Peritoneum (tissue), 1 donor: ENCODE results near the gene AMN.

DNA sequence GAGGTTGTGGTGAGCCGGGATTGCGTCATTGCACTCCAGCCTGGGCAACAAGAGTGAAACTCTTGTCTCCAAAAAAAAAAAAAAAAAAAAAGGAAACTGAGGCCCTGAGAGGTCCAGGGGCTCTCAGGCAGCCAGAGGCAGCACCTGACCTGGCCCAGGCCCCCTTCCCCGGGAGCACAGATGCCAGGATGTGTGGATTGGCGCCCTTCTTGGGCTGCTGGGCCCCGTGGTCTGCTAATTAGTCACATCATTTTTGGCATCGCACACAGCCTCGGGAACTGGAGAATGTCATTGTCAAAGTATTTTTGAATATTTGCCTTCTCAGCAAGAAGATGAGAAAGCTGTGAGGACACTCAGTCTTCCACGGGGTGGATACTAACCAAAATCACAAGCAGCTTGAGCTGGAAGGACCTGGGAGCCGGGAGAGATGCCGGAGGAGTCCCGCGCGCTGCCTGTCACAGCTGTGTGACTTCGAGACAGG lies 12.6 kb upstream of the RCOR1 start:
- PRO-cap: no peak

- PRO-cap: no peak
Observed at GRCh38 chr14:102696342-102696951, 80.8 kb upstream of the TRAF3 start.

- PRO-cap: no peak
Observed at GRCh38 chr14:102778251-102778770, 1.1 kb downstream of the TRAF3 start.

- PRO-cap: no peak
Observed at GRCh38 chr14:102805290-102806135, 28.3 kb downstream of the TRAF3 start.

DNA sequence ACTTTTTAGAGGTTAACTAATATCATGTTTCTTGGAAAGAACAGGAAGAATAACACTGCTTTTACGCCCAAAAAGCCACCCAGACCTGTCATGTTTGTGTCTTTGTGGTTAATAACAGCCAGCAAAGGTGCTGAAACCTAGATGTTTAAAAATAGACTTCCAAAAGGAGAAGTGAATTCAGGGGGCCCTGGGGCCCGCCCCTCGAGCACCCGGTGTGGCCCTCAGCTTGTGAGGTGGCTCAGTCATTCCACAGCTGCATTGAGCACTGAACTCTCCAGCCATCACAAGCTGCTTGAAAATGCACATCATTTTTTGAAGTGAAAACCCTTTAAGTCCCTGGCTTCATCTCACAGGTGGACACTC lies 20.8 kb upstream of the AMN start:
- PRO-cap: no peak

DNA sequence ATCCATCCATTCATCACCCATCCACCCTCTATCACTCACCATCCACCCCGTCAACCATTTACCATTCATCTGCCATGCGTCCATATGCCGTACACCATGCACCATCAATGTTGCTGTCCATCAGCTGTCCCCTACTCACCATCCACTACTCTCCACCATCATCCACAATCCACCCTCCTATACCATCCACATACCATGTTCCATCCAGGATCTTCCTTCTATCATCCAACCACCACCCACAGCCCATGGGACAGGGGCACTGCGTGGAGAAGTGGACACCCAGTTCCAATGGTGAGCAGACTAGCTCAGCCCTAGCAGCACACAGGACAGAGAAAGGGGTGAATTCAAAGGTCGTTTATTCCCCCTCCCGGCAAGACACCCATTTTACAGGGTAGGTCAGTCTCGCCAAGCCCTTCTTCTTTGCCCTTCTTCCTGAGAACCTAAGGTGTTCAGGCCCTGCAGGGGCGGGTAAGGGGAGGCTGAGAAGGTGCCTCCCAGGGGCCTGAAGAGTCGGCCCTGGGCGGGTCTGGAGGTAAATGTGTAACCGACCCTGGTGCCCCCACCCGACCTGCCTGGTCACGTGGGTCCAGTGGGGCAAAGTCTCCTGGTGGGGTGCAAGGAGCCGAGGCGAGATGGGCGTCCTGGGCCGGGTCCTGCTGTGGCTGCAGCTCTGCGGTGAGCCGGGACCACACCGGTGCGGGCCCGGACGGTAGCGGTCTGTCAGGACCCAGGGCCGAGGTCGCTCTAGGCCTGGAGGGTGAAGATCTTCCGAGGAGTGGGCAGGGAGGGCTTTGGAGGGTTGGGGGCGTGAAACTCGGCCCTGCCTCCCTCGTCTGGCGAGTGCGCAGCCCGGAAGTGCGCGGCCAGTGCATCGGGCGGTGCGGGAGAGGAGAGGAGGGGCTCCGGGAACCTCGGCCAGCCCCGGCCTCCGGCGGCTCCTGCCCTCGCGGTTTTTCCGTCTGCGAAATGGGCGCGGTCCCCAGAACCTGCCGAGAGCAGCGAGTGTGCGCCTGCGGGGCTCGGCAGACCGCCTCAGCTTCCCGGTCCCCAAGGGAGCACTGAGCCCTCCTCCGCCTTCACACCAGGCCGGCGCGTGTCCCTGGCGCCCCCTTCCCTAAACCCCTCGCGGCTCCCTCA lies at the start of gene AMN:
Gene AMN, plus strand, starts transcription at position 607 of the 1,137 bp plus-strand sequence.
- PRO-cap: no peak

- PRO-cap: no peak
Observed at GRCh38 chr14:102946560-102946970, 24.1 kb downstream of the AMN start.

DNA sequence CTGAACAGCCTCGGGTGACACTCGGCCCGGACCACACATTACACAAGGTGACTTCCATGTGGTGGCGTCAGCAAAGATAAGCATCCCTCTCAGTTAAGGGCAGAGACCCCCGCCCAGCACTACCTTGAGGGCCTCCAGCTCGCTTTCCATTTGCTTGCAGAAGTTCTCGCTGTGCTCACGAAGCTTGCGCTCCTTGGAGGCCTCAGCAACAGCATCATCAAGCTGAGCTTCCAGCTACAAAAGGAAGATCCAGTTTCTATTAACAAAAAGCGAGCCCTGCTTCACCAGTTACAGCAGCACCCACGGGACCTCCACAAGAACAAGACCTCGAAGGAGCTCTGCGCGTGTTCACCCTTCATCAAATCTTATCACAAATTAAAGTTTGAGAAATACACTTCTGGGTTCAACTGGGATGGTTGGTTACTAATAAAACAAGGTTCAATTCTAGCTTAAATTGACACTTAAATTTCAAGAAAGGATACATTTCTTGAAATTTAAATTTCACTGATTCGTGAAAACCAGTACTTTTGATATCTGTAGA lies 47.6 kb downstream of the AMN start:
- PRO-cap: no peak

DNA sequence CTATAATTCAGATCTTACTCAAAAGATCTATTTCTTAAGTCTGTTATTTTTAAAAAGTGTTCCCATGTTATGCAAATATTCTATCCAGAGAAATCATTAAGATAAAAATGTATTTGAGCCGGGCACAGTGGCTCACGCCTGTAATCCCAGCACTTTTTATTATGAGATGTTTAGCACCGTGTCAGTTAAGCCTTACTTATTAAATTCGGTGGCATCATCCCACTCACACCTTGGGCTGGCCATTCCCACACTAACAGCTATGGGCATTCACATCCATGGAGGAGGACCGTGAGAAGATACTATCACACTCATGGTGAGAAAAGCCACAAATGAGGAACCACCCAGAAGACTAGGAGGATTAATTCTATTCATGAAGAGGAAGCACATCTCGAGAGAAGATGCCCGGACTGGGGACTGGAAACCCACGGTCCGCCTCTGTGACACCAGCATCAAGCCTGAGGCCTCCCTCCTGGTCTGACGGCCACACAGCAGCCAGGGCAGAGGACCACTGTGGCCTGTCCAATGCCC lies 5.0 kb downstream of the CDC42BPB start:
- PRO-cap: no peak

GRCh38 chr14:103119215-103119472 lies 4.1 kb upstream of the TNFAIP2 start:
- PRO-cap: no peak

- PRO-cap: no peak
Observed at GRCh38 chr14:103121527-103122516, 1.4 kb upstream of the TNFAIP2 start.

GRCh38 chr14:103128387-103128825 lies 5.1 kb downstream of the TNFAIP2 start:
- PRO-cap: no peak

DNA sequence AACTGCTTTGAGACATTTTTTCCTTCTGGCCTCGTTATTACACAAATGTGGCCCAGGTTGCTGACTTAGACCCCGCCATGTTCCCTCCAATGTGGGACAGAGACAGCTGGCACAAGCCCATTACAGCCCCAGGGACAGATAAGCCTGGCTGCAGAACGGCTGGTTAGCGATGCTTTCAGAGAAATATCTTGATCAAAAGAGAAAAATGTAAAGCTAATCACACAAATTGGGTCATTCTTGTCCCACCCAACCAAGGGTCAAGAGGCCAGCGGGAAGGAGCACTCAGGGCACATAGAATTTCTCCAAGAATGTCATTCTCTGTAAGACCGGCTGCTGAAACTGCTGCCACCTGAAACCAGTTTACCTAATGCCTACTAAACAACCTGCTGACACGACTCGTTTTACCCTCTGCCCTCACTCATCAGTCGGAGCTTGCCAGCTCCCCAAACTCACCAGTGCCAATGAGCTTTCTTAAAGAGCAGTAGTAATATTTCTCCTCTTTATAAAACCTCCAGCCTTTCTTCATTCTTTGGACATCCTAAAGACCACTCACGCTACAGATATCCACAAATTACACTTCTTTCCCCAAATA lies 63.1 kb downstream of the TNFAIP2 start:
- PRO-cap: no peak

DNA sequence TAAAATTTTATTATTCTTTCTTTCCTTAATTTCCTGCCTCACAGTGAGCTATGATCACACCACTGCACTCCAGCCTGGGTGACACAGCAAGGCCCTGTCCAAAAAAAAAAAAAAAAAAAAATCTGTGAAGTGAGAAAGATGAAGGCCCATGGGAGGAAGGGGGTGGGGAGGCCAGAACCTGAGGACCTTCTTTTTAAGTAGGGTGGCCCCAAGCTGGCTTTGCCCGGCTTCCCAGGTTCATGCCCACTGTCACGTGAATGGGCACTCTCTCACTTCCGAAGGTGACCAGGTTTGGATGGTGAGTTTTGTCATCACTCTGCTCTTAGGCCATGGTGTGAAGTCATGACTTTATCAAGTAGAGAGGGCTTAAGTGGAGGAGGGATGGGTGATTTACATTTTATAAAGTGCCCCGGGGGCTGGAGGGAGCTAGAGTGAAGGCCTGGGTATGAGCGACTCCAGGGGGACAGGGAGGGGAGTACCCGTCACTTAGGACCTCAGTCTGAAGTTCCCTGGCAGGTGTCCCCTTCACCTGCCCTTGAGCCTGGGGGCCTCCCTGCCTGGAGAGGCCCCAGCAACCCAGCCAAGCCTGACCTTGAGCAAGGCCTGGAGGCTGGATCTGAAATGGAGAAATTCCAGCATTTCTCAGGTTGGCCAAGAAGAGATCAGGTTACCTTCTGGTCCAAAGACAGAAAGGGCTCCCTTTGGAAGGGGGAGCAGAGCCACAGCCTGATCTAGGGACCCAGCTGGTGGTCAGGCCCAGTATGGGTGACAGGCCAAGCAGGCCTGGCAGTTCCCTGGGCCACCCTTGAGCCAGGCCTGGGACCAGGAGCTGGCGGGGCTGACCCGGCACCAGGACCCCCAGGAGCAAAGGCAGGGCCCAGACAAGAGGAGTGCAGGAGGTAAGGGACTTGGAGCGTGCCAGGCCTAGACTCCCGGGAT lies 82.5 kb downstream of the TNFAIP2 start:
- PRO-cap: no peak

GRCh38 chr14:103208352-103208687 lies 85.1 kb downstream of the TNFAIP2 start:
- PRO-cap: unidirectional peak, minus-strand start at chr14:103208556

GRCh38 chr14:103273711-103274332 lies 60.2 kb upstream of the EIF5 start:
- PRO-cap: no peak

DNA sequence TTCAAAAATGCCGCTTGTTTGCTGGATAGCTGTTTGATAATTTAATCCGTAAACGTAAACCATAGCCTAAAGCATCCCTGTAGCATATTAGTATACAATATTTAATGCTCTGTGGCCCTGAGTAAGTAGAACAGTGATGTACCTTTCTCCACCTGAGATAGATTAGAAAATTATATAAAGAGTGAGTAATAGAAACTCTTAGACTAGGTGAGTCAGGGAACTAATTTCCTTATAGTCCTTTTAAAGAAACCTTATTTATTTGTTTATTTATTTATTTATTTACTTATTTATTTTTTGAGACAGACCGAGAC lies 2.0 kb downstream of the MARK3 start:
- PRO-cap: no peak

- PRO-cap: no peak
Observed at GRCh38 chr14:103395360-103395595, 10.1 kb downstream of the MARK3 start.

GRCh38 chr14:103534351-103535116 lies 5.5 kb downstream of the TRMT61A start:
- PRO-cap: no peak

DNA sequence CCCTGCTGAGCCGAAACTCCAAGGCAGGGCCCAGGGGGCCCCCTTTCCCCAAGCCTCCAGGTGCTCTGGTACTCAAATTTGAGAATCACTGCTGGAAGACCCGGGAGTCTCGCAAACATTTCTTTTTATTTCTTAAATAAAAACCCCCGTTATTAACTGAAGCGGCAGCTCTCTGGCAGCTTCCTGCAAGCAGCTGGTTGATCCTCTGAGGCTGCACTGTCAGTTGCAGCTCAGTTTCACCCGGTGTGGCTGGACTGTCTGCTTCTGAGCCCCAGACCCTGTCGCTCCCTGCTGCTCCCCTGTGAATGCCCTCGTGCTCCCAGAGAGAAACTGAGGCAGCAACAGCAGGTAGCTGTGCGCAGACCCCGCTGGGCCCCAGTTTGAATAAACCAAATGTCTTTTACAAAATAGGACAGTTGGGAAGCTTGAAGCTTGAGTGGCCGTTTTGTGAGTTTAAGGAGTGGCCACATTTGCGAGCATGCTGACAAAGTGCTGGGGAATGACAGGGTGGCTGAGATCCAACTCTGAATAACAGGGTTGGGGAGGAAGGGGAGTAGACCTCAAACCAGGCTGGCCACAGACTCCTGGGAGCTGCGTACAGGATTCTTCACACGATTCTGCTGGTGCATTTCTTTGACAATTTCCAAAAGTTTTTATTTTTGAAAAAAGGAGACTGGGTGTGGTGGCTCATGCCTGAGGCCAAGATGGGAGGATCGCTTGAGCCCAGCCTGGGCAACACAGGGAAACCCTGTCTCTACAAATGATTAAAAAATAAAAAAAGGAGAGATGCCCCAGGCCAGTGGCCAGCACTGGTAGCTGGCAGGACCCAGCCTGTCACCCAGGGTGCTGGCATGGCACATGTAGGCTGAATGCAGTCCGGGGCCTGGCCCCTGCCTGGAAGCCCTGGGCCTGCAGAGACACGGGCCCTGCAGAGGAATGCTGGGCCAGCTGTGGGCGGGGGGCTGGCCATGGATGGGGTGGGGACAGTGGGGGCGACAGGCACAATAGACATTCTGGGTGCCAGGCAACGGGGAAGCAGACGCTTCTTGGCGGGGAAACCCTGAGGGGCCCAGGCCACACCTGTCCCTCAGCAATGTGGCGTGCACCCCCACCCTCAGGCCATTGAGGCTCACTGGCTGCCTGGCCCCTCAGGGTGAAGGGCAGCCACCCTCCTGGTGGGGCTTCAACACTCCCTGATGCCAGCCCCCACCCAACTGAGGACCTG lies 11.6 kb downstream of the TRMT61A start:
- PRO-cap: no peak